Ileum (tissue), 1 donor: ENCODE data around the gene MFSD9.

- PRO-cap, result no peak
Measured at GRCh38 chr2:102418338-102418784, 4.6 kb upstream of the IL18RAP start.

- PRO-cap, result no peak
Measured at GRCh38 chr2:102621235-102622241, 2.2 kb downstream of the SLC9A2 start.

DNA sequence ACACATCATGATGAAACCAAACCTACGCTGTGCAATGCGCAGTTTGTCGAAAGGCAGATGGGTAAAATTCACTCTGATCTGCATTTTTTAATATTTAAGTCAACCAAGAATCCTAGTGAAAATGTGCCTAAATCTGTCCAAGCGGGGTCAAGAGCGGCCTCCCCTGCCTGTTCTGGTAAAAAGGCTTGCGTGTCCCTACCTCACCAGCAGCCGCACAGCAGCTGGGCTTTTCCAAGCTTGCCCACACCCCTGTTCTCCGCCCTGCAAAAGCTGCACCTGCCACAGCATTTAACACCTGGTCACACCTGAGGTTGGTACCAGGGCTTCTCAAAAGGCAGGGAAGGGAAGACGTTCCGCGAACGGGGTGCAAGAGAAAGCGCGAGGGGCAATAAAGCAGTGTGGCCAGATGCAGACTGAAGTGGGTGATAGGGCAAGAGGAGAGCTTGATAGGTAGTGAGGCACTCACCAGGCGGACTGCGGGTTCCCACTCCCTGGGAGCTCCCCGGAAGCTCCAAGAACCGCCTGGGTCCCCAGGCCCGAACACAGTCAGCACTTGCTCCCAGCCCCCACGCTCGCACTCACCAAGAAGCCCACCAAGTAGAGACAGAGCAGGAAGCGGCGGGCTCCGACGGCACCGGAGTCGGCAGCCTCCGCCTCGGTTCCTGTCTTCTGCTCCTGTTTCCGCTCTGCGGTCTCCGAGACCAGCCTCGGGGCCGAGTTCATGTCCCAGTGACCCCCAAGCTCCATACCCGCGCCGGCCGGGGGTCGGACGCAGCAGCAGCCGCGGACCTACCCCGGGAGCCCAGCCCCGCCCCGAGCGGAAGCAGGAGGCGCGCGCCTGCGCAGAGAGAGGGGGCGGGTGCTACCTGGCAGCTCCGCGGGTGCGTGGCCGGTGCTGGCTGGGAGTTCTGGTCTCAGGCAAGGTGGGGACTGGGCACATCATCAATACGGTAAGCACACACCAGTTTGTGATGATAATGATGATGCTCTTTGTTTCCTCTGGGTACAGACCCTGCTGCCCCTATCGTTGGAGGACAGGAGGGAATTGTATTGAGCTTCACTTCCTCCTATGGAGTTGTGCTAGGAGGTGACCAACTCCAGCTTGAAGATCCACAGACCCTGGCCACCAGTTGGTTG, at the start of gene MFSD9:
Gene MFSD9, minus strand, starts transcription at position 825 of the 1,137 bp plus-strand sequence.
- PRO-cap, result bidirectional peak, plus-strand start at position 438 of the sequence, minus-strand start at position 415 of the sequence; bidirectional peak, plus-strand start at position 872 of the sequence, minus-strand start at position 815 of the sequence

- PRO-cap, result no peak
Measured at GRCh38 chr2:102762151-102762435, 262 bp downstream of the TMEM182 start.

GRCh38 chr2:103963371-103963585, 890.6 kb upstream of the POU3F3 start:
- PRO-cap, result no peak

GRCh38 chr2:104851036-104852241, 2.5 kb upstream of the POU3F3 start:
- PRO-cap, result no peak

DNA sequence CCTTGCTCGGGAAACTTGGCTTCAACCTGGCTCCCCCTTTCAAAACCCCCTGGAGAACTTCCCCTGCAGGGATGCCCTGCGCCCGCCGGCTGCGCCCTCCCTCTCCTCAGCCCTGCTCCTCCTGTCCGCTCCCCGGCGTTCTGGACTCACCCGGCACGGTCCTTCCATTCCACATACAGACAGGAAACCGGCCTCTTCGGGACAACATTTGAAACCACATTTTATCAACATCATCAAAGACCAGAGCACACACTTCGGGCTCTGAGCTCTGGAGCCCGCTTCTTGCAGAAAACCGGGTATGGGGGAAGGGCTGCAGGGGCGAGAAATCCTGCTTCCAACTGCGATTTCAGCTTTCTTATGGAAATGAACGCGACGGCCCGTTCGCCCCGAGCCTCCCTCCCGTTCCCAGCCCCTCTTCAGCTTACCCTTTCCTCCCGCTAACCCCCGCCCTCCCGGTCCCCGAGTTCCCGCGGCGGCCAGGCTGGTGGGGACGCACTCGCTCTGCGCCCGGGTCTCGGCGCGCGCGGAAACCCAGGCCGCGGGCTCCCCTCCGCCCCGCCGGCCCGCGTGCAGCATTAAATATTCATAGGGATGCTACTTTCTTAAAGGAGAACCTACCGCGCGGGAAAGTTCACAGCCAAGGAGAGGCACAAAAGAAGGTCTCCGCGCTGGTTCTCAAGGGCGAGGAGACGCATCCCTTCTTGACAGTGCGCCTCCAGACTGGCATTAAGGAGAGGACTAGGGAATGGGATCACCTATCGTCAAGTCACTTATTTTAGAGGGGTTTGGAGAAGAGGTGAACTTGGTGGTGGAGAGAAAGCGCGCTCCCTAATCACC, 18.4 kb downstream of the POU3F3 start:
- PRO-cap, result no peak

DNA sequence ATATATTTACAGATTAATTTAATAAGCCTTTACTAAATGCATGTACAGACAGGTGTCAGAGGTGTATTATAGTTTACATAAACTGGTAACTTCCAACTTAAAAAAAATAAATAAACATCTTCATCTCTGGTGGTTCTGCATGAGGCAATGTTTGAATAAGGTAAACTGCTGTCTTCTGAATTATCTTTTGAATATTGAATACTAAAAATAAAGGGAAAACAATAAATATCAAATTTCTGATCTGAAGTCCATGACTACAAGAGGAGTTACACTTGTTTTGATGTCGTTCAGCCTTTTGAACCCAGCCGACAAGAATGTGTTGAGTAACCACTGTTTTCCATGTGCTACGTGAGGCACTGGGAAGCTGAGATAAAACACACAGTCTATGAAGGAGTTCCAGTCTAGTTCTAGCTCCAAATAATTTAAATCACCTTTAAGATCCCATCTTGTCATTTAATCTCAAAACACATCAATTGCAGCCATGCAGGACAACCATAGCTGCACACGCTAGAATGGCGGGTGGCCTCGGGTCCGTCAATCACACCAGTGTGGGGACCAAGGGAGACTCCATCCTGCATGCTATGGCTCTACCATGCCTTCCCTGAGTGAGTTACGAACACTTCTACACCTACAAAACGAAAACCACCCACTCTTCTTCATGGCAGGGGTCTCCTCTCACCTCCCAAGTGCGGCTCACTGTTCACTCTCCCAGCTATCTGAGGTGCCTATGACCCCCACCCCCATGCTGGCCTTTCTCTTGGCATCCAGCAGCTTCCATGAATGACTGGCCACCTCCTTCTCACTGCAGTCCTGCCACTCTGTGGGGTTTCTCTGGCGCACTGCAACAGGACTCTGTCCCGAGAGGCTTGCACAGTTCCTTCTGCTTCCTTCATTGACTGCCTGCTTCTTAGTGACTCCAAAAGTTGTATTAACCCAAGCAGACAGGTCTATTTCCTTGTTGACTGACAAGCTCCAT, 3.8 kb downstream of the FHL2 start:
- PRO-cap, result no peak

DNA sequence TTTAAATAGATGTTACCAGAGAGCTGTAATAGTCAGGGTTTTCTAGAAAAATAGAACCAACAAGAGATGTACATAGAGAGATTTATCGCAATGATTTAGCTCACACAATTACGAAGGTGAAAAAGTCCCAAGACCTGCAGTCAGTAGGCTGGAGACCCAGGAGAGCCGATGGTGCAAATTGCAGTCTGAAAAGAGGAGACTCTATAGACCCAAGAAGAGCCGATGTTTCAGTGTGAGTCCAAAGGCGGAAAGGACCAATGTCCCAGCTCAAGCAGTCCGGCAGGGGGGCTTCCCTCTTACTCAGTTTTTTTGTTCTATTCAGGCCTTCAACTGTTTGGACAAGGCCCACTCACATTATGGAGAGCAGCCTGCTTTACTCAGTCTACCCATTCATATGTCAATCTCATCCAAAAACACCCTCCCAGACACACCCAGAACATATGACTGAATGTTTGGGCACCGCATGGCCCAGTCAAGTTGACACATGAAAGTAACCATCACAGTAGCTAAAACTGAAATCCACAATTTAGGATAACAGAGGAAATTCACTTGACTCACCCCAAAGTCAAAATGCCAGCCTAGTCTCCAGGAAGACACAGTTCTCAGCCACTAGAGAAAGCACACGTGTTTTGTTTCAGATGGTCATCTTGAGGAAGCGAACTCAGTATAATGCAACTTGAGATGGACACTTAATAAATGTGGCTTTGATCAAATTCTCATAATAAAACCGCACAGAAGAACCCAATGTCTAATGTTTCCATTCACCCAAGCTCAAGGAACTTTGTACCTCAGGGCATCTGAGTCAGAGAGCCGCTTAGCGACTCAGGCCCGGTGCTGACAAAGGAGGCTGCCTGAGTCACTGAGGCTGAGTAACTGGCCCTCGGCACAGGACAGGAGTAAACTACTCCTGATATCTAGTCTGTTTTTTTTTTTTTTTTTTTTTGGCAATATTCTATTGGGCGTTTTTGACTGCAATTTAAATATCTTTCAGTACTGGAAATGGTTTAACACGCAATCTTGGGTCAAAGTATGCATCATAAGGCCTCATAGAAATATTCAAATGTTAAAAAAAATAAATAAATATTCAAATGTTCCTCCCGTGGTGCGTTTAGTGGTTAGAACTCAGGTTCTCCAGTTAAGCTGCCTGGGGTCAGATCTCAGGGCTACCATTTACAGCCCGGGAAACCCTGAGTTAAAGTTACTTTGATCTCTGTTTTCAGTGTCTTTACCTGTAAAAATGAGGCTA, 2.3 kb downstream of the FHL2 start:
- PRO-cap, result unidirectional peak, plus-strand start at position 859 of the sequence

DNA sequence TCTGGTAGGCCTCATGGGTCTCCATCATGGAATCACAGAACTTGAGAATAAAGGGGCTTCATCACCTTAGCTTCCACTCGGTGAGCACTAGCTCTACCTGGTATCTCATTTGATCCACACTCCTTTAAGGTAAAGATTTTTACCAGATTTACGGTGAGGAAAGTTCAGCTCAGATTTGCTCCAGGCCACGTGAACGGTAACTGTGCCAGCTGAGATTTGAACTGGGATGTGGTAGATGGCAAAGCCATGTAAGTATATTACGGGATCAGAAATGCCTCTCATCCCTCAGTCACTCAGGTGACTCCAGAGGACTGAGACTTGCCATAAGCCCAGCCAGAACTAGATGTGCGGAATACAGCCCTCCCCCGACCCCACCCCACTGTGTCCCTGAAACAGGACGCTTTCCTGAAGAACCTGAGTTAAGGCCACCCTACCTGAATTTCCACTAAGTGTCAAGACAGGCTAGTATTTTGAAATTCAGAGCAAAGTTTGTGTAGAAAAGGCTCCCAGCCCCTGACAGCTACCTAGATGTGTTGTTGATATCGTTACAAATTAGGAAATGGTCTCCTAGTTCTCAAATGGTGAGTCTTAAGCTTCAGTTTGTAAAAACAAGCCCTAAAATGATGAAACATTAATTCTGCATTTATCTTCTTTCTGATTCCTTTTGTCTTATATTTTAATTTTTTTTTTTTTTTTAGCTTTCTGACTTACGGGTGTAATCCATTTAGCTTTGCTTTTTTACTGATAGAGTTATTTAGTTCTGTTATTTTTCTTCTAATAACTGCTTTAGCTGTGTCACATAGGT, 1.4 kb upstream of the FHL2 start:
- PRO-cap, result bidirectional peak, plus-strand start at position 288 of the sequence, minus-strand start at position 111 of the sequence

GRCh38 chr2:105428514-105429065, 29.7 kb upstream of the FHL2 start:
- PRO-cap, result no peak

DNA sequence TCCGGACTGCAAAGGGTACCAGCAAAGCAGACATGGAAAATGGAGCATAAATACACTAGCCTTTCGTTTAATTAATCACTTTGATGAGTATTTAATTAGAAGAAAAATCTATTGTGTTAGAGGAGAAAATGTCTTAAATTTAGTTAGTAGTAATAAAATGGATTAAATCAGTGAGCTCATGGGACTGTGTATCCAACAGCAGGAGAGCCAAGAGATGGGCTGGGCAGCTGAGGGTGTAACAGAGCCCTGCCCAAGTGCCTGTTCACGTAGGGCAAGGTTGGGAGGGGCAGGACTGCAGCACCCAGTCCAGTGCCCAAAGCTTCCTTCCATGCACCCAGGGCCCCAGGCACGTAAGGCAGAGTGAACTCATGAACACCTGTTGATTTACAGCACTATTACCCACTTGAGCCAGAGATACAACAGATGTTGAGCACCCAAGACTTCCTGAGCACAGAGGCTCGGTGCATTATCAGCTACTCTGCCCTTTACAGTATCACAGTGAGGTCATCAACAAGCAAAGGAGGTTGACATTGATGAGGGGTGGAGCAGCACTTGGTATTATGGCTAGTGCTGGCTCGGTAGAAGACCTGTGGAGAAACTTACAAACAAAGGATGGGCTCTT, 50.2 kb upstream of the FHL2 start:
- PRO-cap, result bidirectional peak, plus-strand start at position 277 of the sequence, minus-strand start at position 208 of the sequence

DNA sequence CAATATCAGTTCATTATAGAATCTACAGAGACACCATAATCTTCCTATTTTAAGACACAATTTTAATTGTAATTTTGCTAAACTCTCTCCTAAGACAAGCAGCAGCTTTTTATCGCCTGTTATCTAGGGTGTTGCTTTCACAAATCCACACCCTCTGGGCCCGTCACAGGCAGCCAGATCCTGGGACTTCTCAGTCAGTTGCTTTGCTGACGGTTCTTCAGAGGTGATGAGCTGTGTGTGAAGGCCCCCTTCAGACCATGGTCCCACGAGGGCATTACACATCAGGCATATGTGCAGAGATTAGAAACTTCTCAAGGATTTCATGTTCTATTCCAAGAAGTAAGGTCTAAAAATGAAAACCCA, 96.2 kb upstream of the FHL2 start:
- PRO-cap, result no peak

DNA sequence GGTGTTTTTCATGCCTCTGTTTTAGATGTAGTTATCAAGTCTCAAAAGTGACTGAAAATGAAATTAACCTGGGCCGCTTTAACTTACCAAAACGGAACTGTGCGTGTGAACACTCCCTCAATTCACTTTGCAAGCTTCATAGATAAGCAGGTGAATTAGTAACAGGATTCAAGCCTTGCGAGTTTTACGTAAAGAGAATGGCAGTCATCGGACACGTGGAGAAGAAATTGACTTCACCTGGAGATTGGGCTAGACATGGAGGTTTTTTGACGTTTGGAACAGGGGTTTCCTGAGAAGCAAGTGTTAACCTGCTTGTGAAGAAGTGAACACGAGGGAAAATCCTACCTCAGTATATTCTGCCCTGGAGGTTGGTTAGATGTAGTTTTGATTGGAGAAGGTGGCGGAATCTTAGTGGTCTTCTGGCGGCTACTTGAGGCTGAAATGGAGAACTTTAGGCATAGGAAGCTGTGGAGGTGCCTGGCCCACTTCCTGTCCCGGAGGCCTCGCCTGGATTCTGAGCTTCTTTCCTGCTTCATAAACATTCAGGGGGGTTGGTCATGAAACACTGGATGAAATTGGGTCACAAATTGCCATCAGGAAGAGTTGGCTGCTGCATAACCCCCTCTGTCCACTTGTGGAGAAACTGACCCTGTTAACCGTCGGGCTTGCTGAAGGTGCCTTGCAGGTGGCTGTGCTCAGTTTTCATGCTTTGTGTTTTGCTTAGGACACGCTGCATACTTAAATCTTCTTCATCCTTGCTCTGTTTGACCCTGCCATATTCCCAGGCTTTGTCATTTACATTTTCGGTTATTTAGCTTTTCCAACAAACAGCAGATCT, 1.9 kb downstream of the NCK2 start:
- PRO-cap, result unidirectional peak, minus-strand start at position 129 of the sequence

GRCh38 chr2:105790748-105791321, 46.1 kb downstream of the NCK2 start:
- PRO-cap, result unidirectional peak, plus-strand start at chr2:105790985

DNA sequence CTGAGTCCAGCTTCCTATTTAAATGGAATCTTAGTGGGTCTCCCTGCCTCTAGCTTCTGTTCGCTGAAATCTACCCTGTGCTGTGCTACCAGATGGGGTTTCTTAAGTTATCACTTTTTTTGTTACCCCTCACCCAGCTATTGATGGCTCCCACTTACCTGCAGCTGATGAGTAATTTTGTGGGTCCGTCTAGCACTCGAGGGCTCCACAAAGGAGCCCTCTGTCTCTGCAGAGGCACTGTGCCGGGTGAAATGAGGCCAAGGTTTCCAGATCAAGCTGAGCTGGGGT, 128.1 kb upstream of the ECRG4 start:
- PRO-cap, result no peak

DNA sequence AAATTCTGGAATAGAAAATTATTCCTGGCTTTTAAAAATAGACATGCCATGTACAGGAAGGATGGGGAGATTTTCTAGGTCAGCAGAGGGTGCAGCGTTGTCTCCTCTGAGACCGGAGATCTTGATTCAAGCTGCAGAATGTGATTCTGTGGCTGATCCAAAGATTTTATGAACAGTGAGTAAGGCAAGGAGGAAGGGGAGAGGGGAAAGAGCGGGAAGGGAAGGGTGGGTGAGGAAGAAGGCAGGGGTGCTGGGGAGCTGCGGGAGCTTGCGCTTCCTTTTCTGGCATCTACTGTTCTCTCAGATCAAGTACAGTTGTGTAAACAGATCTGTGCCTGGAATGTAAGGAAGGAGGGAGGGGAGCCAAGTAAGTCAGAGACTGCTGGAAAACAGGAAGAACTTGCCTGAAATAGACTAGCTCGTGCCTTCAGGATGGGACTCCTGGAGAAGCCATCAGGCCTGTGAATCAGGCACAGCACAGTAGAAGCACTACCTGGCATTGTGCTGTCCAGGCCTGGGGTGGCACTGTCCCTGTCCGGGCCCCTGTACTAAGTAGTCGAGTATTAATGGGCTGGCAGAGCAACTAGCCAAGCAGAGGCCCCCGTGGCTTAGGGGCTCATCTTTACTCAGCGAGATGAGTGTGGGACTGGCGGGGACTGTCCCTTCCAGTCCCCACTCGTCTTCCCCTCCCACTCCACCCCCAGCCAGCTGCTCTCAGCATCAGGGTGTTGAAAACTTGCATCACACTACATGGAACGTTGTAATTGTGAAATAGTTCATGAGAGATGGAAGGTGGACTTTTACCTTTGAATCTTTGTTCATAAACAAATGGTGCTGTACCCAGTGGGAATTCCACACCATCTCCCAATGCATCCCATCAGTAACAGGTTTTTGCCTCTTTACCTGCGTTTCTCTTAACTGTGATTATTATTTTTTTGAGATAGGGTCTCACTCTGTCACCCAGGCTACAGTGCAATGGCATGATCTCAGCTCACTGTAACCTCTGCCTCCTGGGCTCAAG, 34.8 kb upstream of the ECRG4 start:
- PRO-cap, result no peak

- PRO-cap, result no peak
Measured at GRCh38 chr2:106094015-106094515, 28.6 kb downstream of the ECRG4 start.

DNA sequence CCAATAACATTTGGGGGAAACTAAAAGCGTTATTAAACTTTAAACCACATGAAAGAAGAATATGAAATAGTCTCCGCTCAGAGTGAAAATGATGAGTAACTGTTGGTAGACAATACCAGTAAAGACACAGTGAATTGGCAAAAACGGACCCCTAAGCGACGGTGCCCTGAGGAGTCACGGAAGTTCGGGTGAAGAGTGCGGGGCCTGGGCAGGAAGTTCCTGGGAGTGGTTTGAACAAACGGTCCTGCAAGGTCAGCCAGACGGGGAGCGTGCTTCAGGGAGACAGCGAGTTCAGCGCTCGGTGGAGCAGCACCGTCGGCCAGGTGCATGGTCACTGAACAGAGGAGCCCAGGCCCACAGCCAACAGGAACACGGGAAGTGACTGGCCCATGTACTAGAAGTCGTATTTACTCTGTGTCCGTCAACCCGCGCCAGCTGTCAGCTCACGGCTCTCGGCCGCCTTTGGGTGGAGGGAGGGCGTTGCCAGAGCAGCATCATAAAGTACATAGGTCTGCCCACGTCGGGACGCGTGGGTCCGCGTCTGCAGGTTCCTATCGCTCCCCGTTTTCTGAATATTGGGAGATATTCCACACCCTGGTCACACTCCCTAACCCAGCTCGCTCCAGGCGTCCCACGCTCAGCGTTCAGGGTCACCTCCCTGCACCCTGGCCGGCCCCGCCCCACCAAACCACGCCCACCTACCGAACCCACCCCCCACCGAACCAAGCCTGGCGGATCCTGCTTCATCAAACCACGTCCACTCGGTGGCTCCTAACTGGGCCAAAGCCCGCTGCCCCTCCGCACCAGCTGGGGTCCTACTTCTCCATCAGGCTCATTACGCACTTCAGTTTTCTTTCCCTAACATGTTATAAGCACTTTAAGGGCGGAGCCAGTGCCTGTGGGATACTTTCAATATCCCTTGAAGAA, 75.7 kb upstream of the UXS1 start:
- PRO-cap, result no peak

GRCh38 chr2:106561370-106562063, 74.4 kb downstream of the CD8B2 start:
- PRO-cap, result no peak